Metanephros (tissue), 2 donors: ENCODE measurements around a stretch of chr1.

- RAMPAGE, long total RNA, result no peak
These were observed 1.0 kb downstream of the CD2 start for GRCh38 chr1:116755231-116755651.

GRCh38 chr1:116767045-116767589 is 12.9 kb downstream of the CD2 start:
- RAMPAGE, long total RNA, result no peak

- RAMPAGE, long total RNA, result no peak
These were observed 70.6 kb downstream of the CD2 start for GRCh38 chr1:116824927-116825157.

GRCh38 chr1:116911010-116911612 is 1.4 kb downstream of the PTGFRN start:
- RAMPAGE, long total RNA, result no peak

DNA sequence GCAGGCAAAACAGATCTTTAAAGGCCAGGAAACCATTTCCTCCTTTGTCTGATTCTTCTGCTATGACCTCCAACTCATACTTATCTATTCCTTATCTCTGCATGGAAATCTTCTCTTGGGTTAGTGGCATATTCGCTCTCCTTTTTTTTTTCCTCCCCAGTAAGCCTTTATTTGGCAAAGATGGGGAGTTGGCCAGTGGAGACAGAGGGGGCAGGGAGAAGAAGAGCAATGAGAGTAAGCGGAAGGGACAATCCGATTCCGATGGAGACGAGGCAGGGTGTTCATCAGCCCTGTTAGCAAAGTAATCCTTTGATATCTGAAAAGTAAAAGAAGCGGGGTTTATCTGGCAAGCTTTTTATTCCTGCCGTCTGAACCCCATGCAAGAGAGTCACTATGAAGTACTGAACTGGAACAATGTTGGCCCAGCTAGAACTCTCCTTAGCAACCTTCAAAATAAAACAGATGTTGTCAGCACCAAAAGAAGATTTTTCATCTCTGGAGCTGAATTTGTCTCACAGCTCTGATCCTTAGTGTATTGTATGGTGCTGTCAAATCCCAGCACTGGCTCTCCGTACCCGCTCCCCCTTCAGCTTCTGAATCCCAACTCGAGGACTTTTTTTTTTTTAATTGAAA is 40.9 kb downstream of the PTGFRN start:
- RAMPAGE, long total RNA, result no peak

DNA sequence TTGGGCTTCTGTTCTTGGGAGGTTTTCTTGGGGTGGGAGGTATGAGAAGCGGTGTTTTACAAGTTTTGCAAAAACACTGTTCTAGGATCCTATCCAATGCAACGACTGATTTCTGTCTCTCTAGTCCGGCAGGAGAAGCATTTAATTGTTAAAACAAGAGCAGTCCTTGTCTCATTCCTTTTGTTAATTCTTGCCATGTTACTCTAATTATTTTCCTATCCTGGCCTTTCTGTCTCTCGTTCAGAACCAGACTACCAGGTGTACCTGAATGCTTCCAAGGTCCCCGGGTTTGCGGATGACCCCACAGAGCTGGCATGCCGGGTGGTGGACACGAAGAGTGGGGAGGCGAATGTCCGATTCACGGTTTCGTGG is 40.6 kb upstream of the CD101 start:
- RAMPAGE, long total RNA, result no peak

DNA sequence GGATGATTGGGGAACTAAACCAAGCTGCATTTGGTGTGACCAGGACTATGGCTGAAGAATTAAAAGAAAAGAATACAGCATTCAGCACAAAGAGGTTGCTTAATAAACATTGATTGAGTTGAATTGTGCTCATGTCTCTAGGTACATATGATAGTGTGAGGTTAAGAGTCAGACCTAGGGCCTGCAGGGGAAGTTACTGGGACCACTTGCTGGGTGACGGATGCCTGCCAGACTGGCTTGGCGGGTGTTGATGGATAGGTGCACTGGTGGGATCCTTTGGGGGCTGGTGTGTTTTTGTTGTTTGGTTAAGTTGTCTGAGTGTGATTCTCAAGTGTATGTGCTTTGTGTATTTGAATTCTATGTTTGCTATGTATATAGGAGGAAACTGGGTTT is 1.7 kb downstream of the CD101 start:
- RAMPAGE, long total RNA, result no peak

DNA sequence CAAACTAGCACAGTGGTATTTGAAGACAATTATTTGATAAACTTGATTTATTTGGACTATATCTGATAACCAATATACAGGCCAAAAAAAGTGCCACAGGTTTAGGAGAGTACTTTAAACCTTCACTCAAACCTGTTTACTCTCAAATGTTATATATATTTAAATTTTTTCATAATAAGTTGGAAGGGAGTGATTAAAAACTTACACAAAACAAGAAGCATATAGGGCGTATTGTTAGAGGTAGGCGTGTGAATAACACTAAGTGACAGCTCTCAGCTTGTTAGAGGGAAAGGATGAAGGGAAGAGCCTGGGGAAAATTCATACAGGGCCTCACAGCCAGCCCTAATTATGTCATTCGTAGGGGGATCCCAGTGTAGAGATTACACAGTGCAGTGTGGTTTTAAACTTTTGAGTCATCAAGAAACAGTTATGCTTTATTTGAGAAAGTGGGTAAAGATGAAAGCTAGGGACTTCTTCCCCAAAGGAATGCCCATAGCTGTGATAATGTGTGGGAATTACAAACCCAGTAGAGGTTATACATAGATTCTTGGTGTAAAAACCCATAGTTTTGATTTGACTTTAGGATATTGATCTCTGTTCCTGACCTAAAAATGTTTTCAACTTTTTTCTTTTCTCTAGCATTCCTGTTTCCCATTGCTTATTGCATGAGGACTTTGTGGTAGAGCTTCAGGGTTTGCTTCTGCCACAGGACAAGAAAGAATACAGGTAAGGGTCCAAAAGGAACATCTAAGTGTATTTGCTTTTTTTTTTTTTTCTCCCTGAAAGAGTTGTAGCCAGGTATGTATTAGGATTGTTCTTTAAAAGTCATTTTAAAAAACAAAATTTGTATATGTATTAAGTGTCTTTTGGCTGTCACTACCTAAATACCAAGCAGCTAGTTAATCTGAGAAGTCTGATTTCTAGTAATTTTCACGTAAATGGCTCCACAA is 1.9 kb downstream of the TTF2 start:
- RAMPAGE, long total RNA, result no peak

- RAMPAGE, long total RNA, result no peak
These were observed 28.4 kb downstream of the TRIM45 start for GRCh38 chr1:117092977-117093750.

GRCh38 chr1:117171579-117172682 is 38.8 kb downstream of the VTCN1 start:
- RAMPAGE, long total RNA, result no peak

- RAMPAGE, long total RNA, result no peak
These were observed 881 bp downstream of the VTCN1 start for GRCh38 chr1:117209675-117210416.

DNA sequence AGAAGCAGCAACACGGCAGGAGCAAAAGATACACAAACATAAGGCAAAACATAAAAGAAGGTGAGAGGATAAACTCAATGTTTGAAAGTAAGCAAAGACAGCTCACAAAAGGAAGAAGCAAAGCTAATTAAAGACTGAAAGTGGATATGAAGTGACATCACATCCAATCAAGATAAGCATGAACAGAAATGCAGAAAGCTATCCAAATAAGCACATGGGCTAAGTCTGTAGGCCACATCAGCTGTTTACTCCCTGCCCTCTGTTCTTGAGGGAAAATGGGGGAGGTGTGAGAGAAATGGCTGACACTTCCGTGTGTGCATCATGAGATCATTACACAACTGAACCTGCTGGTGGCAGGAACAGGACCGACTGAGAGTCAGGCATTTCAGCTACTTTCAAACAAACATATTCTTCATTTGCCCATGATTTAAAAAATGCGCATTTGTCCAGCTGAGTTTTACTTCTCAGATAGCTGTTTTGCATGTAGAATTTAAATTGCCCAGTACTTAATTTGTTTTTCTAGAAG is 27.3 kb upstream of the MAN1A2 start:
- RAMPAGE, long total RNA, result no peak

- RAMPAGE, long total RNA, result no peak
These were observed 13.6 kb upstream of the TENT5C start for GRCh38 chr1:117592117-117592854.

DNA sequence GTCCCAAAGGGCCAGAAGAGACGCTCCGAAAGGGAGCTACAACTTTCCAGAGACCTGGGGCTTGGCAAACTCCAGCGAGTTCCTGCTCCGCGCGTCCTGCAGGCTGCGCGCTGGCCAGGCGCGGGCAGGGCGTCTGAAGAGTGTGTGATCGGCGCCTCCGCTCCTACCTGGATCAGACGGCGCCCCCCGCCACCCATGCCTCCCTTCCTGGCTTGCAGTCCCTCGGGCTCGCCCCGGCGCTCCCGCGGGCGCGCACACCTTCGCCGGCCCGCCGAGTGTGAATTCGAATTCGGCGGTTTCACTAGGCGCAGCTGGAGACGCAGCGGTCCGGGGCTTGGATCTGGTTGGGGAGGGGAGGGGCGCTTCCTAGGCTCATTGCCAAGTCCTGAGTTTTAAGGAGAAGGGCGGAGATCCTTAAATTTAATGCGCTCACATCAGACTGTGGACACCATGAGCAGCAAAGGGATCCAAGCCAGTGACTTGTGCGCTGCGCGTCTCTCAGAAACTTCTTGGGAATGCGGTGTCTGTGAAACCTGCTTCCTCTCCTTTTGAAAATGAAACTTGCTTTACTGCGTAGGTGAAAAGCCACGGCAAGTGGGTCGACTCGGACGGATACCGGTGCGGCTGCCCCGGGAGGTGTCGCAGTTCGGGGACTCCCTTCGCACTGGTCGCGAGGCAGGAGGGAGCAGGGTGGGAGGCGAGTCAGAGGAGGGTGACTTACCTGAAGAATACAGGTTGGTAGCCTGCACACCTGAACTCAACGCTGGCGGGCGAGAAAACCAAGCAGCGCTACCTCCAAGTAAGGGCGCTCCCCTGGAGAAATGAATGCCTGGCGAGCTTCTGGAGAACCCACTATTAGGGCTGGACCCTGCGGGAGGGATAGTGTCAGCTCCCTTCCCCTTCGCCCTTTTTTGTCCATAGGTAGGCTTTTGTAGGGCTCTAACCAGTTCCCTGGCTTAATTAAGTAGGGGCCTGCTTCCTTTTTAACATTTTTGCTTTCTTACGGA is 831 bp downstream of the TENT5C start:
- RAMPAGE, long total RNA, result no peak

DNA sequence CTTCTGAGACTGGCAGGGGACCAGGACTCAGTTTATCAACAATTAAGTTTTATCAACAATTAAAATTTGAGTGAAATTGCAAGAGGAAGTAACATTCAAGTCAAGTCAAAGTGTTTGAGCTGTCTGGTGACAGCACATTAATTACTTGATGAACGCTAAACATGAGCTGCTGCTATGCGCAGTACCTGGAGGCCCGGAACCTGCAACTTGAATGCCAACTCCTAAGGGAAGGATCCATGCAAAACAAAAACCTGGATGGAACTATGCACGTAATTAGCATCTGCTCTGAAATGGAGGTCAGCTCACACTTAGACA is 6.5 kb downstream of the TENT5C start:
- RAMPAGE, long total RNA, result no peak

DNA sequence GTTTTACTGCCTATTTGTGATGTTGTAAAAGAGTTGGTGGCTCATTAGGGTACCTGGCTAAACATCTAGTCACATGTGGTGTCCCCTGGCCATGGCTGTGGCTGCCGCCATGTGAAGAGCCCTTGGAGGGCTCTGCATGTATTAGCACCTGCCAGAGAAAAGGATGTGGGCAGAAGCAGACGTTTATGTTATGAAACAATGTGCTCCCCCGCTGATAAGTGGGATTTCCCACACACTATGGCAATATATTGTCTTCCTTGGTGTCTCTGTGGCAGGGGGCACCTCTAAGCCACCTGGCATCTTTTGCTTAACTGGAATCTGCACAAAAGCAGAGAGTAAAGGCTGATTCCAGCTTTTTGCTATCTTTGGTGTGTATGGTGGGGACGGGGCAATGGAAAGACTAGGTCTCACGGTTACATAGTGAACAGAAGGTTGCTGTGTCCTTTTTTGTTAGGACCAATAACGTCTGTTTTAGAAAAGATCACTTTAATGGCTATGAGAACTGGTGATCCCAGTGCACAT is 9.7 kb downstream of the TENT5C start:
- RAMPAGE, long total RNA, result no peak

- RAMPAGE, long total RNA, result no peak
These were observed 26.8 kb downstream of the TENT5C start for GRCh38 chr1:117632708-117632937.

DNA sequence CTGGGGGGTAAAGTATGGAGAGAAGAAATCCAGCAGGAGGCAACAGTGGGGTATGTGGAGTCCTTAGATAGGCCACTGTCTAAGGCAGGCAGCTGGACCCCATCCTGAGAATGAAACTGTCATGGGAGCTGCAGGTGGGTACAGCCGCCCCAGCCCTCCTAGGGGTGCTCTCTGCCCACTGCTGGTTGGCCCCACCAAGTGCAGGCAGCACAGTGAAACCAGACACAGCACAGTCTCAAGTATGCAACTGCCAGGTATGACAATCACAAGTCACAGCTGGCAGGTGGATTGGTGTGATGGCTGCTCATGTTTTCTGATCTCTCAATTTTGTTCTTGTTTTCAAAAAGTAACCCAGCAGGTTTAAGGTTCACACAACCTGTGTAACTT is 80.6 kb downstream of the TENT5C start:
- RAMPAGE, long total RNA, result no peak

- RAMPAGE, long total RNA, result no peak
These were observed 136.0 kb downstream of the TBX15 start for GRCh38 chr1:118852212-118852411.

- RAMPAGE, long total RNA, result no peak
These were observed 1.6 kb upstream of the TBX15 start for GRCh38 chr1:118989397-118990457.